Vein endothelial cell (primary cell): ENCODE data around the gene GPR135.

- CAGE, long polyA plus RNA = no peak
These were observed 38.7 kb downstream of the FBXO34 start for GRCh38 chr14:55309839-55310409.

- CAGE, long polyA plus RNA = no peak
These were observed 62.1 kb downstream of the ATG14 start for GRCh38 chr14:55349414-55349997.

- CAGE, long polyA plus RNA = no peak
These were observed 53.1 kb downstream of the KTN1 start for GRCh38 chr14:55633129-55633583.

GRCh38 chr14:55637050-55637607 is 57.1 kb downstream of the KTN1 start:
- CAGE, long polyA plus RNA = no peak

GRCh38 chr14:55803063-55803528 is 223.1 kb downstream of the KTN1 start:
- CAGE, long polyA plus RNA = no peak

DNA sequence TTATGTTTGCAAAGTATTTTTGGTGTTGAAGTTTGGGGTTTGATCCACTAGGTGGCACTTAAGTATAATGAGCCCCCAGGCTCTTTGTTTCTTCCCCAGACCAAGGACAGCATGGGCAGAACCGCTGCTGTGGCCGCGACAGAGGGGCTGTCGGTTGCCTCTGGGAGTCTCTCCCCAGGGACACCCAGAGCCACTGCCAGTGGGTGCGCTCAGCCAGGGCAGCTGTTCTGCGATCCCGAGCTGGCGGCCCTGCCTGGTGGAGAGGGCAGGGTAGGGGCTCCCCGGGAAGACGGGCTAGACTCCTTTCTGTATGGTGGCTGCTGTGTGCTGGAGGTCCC is 253.3 kb upstream of the PELI2 start:
- CAGE, long polyA plus RNA = no peak

DNA sequence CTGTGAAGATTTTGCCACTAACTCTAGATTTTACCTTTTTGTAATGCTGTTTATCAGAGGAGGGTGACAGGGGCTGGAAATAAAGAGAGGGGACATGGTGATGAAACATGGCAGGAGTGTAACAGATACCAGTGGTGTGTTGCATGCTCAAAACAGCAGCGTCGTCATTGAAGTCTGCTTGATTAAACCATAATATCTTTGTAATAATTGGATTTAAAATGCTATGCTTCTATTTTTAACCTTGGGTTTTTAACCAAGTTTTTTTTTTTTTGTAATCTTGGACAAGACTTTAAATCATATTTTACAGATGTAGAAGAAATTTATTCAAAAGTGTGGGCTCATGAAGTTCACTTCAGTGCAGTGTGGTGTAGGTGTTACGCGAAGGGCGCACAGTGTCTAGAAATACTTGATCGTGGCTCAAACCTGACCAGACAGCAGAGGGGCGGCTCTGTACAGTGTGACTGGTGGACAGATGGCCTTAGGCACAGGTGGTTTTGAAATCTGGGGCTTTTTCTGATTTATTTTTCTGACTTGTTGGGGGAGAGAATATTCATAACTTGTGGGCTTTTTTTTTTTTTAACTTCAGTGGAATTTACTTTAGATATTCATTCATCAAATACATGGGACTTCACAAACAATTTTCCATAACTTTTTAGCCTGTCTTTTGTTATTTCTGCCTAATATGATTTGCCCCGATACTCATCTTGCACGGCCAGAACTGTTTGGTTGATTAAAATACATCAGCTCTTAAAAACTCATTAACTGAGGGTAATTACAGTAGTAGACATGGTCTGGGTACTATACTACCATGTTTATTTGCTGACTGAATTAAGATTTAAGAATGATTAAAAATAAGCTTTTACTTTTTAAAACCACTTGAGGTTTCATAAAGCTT is 179.2 kb downstream of the PELI2 start:
- CAGE, long polyA plus RNA = no peak

GRCh38 chr14:56793834-56795077 is 16.0 kb downstream of the OTX2 start:
- CAGE, long polyA plus RNA = no peak

- CAGE, long polyA plus RNA = no peak
These were observed 1.2 kb downstream of the NAA30 start for GRCh38 chr14:57391669-57392001.

DNA sequence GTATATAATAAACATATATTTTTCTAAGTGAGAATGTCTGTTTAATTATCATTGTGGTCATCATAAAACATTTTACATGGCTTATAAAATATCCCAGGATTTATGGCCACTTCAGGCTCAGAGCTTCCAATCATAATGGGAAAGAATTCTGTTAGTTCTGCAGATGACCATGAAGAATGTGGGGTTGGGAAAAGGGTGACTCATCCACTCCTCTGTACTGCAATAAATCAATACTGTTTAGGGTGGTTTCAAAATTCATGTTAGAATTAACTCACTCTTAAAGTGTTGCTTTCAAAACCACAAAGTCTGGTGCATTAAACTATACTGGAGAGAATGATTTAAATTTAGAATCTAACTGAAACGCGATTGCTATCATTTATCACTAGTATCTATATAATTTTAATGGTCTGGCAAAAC is 867 bp downstream of the CCDC198 start:
- CAGE, long polyA plus RNA = no peak

DNA sequence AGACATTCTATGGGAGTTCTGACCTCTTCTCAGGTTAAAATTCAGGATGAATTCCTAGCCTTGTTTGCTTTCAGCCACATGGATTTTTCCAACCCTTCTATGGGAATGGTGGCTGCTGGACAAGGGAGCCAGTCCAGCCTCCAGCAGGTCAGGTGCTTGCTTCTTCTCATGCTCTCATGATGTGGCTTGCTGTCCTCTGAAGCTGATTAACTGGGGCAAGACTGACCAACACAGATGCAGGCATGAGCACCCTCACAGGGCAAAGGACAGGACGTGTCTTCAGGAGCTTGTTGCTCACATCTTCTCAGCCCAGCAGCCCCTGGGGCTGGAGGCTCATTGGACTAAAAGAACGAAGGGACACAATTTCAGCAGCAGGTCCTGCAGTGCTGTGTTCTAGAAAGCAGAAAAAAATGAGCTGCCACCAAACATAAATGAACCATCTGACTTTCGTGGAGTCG is 97.3 kb upstream of the SLC35F4 start:
- CAGE, long polyA plus RNA = no peak

DNA sequence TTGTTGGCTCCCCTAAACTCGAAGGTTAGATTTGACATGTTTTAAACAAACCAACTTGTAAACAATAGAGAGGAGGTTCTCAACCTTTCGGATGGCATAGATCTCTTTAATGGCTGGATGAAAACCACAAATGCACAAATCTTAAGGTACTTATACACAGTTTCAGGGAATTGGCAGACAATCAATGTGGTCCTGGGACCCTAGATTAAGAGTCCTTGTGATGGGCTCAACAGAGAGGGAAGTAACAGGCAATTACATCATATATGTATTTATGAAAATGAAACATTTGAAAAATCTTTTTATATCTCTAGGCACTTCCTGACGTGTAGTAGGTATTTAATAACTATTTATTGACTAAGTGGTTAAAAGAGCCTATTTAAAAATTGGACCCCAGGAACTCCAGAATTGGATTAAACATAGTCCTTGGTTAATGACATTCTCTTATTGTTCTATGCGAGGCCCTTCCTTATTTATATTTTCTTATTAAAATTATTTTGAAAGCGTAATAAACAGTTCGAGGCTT is 928 bp downstream of the ACTR10 start:
- CAGE, long polyA plus RNA = no peak

GRCh38 chr14:58238364-58239328 is 6.0 kb upstream of the PSMA3 start:
- CAGE, long polyA plus RNA = no peak

DNA sequence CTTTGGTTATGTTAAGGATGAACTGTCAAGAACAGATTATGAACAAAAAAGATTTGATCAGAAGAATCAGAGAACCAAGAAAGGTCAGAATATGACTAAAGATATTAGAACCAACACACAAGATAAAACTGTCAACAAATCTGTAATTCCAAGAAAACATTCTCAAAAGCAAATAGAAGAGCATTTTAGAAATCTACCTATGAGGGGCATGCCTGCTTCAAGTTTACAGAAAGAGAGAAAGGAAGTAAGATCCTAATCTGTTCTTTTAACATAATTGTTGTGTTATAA is 32.3 kb downstream of the KIAA0586 start:
- CAGE, long polyA plus RNA = no peak

GRCh38 chr14:58503402-58503921 is 75.9 kb downstream of the KIAA0586 start:
- CAGE, long polyA plus RNA = no peak

- CAGE, long polyA plus RNA = no peak
These were observed 1.9 kb downstream of the DACT1 start for GRCh38 chr14:58639509-58640194.

DNA sequence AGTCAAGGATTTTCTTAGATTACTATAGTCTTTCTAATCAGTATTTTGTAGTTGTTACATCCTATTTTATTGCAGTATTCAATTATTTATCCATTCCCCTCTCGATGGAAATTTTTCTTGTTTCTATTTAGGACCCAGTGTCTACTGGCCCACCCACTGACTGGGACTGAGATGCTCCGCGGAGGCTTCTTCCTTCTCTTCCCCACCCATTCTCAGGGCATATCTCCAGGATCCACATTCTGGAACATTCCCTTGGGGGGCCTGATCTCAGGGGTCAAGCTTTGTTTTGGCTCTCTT is 21.9 kb downstream of the DACT1 start:
- CAGE, long polyA plus RNA = no peak

DNA sequence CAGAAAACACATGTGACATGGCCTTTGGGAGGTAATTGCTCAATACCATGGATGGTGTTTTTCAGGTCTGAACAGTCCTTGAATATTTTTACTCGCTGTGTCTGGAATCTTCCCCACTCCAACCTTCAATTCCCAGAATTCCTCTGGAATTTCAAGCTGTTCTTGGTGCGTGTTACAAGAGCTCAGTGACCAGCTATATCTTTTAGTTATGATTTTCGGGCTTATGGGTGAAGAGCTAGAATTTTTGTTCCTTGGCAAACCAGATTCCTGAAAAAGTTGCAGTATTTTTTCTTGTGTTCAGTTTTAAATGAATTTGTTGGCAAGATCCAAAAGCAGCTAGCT is 85.4 kb downstream of the DAAM1 start:
- CAGE, long polyA plus RNA = no peak

DNA sequence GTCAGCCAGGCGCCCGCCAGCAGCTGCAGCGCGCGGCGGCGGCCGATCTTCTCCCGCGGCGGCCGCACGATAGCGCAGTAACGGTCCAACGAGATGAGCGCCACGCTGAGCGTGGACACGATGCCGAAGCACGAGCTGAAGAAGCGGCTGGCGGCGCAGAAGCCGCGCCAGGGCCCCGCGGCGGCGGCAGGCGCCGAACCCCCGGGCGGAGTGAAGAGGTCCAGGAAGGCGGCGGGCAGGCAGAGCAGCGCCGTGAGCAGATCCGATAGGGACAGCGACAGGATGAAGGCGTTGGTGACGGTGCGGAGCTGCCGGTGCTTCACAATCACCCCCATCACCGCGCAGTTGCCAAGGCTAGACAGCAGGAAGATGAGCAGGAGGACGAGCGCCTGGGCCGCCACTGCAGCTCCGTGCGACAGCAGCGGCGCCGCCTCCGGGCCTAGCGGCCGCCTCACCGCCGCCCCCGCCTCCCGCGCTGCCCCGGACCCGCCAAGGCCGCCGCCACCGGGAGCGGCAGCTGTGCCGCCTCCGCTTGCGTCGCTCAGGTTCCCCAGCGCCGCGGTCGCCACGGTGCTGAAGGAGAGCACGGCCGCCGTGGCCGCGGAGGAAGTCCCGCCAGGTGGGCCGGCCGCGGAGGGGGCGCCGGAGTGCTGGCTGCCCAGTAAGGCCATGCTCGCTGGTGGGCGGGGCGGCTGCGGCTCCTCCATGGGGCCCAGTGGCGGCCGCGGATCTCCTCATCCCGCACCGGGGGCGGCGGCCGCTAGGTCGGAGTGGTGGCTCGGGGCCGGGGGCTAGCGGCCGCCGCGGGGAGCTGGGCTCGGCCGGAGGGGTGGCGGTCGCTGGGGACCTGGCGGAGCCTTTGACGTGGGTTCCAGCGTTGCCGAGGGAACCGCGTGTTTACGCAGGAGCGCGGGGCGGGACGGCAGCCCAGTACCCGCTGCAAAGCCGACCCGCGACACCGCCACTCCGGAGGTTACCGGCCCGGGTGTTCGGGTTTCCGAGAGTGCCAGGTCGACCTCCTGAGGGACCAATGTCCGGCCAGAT is at the start of gene GPR135:
GPR135 (minus strand) TSS at position 861 of the 1,044 bp plus-strand sequence.
- CAGE, long polyA plus RNA = no peak

DNA sequence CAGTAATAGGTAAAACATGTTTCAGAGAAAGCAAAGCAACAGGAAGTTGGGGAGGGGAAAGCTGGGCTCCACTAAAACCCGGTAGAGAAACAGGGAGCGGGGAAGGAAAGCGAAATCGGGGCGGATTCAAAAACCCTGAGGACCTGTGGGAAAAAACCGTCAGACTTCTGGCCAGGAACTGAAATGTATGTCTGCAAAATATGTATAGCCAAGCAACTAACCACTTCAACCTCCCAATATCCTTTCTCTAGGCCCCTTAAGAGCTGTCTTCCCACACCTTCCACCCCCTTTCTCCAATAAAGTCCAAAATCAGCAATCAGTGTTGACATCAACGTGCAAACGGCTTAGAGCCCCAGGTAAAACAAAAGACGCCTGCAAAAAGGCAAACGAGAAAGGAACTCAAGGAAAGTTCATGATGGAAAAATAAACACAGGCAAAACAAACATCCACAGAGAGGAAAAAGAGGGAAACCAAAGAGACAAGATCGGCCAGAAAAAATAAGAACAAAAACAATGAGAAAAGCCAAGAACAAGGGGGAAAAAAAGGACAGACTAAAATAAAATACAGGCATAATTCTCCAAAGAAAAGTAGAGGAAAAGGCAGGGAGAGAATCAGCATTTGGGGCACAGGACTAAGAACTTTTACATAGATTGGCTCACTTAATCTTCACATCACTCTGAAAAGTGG is 32.7 kb downstream of the SIX1 start:
- CAGE, long polyA plus RNA = no peak